Measurements from ENCODE around the genes ITGB7, AMHR2 and CALCOCO1.

DNA sequence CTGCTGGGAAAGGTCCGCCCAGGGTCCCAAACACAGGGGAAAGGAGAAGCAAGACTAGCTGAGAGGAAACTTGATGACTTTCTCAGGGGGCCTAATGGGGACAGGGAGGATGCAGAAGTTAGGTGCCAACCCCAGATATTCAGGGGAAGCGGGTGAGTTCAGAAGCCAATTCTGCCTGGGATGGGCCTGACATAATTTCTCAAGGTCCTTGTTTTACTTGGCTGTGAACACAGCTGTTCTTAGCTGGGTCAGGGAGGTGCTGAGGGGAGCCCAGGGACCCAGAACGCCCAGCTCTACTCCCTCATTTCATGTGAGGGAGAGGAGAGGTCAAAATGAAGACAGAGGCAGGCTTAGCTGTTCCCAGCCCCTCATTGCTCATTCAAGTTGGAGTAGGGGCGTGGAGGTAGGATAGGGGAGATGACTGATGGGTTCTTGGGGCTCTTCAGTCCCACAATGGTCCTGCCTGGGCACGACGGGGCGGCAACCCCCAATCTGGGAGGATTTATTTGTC is 10.5 kb downstream of the SPRYD3 start:
- PRO-cap = no peak

DNA sequence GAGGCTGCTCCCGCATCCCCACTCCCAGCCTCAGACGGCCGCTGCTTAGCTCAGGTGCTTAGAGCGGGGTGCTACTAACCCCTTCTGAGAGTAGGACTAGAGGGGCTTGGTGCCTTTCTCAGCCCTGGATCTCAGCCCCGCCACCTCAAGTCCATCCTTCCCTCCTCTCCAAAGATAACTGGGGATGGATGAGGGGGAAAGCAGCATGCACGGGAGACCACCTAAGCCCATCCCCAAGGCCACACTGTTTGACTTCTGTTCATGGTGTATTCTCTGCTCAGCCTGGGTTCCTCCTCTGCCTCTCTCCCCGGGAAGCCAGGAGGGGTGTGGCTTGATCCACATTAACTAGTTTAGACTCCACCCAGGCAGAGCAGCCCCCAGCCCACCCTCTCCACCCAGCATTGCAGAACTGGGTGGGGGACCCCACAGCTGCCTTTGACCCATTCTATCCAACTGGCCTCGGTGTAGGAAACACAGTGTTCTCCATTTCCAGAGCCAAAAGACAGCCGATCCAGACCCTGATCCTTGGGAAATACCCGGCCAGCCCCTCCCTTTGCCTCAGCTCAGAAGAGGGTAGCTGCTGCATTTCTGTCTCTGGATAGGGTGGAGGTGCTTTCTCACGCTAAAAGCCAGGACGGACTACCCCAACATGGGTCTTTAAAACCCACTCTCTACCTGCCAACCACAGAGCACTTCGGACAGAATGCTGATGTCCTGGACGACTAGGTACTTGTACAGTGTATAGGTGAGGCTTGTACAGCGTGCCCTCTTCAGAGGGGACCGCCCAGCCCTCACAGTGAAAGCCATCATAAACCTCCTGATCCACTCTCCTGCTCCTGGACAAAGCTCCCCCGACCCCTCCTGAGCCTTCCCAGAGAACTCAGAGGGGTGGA is 9.5 kb downstream of the SPRYD3 start:
- PRO-cap = bidirectional peak, plus-strand start at position 406 of the sequence, minus-strand start at position 317 of the sequence

GRCh38 chr12:53070907-53071556 is 8.2 kb downstream of the SPRYD3 start:
- PRO-cap = no peak

DNA sequence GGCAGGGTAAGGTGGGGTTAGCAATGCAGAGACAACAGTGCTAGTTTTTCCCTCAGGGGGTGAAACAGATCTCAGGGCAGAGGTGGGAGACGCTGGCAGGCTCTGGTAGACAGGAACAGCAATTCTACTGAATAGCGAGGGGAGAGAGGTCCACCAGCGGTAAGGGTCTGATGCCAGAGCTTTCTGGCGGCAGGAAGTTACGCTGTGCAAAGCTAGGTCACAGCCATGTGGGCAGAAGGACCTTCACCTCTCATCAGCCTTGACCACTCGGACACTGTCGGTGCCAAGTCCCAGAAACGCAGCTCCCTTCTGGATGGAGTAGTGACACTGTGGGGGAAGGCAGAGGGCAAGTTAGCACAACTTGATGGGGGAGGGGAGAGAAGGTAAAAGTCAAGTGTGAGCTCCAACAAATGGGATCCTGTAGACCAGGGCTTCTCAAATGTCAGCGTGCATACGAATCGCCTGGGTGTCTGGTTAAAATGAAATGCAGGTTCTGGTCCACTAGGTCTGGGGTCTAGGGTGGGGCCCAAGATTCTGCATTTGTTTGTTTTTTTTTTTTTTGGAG is 10.3 kb upstream of the ZNF740 start:
- PRO-cap = no peak

DNA sequence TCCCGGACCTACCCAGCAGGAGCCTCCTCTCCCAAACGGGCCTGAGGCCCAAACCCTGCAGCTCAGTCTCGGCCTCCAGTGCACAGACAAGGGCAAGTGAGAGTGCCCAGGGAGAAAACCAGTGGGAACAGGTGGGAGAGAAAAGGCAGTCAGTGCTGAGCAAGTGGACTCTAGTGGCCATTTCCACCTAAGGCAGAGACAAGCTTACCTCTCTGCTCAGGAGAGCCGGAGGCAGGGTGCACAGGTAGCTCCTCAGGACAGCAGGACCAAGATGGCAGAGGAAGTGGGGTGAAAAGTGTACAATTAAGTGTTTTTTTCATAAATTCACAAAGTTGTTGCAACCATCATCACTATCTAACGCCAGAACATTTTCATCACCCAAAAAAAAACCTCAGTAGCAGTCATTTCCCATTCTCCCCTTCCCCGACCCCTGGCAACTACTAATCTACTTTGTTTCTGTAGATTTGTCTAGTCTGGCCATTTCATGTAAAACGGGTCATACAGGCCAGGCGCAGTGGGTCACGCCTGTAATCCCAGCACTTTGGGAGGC is 6.9 kb upstream of the ZNF740 start:
- PRO-cap = no peak

- PRO-cap = no peak
Measured at GRCh38 chr12:53181177-53182155, 741 bp upstream of the CSAD start.

- PRO-cap = no peak
Measured at GRCh38 chr12:53197312-53198152, 9.5 kb downstream of the ITGB7 start.

GRCh38 chr12:53207020-53207610 is at the start of gene ITGB7:
ITGB7 (minus strand) TSS chr12:53207251.
- PRO-cap = unidirectional peak, minus-strand start at chr12:53207240

DNA sequence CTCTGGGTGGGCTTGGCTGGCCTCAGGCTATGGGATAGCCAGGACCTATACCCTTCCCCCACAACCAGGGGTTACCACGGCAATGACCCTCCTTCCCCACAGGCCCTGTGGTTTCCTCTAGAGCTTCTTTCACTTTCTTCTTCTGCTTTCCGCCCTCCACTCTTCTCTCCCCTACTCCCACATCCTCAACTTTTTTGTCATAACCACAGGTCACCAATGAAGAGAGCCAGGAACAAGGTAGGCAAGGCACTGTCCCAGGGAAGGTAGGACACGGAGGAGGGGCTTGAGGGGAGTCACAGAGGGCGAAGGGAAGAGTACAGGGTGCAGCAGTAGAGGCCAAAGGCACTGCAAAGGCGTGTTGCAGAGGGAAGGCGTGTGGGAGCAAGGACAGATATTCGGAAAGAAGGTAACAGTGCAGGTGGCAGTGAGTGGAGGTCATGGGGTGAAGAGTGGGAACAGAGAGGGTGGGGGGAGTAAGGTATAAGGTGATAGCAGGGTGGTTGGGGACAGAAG is 2.0 kb upstream of the ITGB7 start:
- PRO-cap = unidirectional peak, plus-strand start at position 229 of the sequence

DNA sequence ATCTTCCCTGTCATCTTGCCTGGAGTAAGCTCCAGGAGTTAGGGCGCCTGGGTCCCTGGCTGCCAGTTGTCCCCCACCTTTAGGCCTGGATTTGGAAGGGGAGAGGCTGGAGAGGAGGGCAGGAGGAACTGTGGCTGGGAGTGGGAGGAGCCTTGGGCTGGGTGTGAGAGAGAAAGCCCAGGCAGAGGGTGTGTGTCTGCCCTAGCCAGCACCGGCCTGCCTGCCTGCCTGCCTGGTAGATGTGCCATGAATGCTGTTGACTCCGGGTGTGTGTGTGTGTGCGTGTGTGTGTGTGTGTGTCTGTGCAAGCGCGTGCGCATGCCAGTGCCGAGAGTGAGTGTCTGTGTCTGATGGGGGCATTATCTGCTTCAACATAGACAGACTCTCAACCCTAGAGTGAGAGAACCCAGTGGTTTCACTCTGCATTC is 846 bp upstream of the RARG start:
- PRO-cap = no peak

- PRO-cap = no peak
Measured at GRCh38 chr12:53241629-53241760, 205 bp upstream of the ENSG00000283536 start.

DNA sequence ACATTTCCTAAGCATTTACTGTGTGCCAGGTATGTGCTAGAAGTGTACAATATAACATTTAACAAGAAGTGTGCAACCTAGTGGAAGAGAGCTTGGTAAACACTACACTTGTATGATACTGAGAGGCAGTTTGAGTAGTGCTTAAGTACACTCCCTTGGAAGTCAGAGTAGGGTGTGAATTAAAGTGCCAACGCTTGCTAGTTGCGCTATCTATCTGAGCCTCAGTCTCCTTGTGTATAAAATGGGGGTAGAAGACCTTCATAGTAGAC is 16.8 kb upstream of the SP7 start:
- PRO-cap = no peak

GRCh38 chr12:53365499-53365906 is 14.5 kb upstream of the SP1 start:
- PRO-cap = no peak

GRCh38 chr12:53411518-53412263 is 12.0 kb upstream of the AMHR2 start:
- PRO-cap = no peak

DNA sequence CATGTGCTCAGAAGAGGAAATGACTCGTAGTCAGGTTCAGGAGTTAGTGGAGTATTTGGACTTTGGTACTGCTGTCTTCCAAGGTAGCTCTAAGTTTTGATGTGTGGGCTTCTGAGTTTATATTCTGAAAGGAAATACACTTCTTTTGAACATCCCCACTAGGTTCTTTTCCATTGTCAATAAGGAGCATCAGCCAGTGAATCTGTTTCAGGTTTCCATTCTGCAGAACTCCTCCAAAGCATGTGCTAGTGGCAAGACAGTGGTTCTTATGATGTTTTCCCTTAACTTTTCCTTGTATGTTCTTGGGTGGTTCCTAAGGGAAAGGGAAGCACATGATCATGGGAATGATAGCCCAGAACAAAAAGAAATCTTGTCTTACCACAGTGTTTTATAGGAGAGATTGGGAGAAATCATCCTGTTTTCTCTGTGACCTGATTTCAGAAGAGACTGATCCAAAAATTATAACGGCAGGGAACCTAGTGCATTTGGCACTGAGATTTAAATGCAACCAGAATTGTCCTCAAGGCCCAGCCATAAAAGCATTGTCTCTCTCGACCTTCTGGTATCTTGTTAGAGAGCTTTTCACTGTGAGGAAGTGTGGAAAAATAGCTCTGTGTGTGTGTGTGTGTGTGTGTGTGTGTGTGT is 11.2 kb upstream of the AMHR2 start:
- PRO-cap = no peak

DNA sequence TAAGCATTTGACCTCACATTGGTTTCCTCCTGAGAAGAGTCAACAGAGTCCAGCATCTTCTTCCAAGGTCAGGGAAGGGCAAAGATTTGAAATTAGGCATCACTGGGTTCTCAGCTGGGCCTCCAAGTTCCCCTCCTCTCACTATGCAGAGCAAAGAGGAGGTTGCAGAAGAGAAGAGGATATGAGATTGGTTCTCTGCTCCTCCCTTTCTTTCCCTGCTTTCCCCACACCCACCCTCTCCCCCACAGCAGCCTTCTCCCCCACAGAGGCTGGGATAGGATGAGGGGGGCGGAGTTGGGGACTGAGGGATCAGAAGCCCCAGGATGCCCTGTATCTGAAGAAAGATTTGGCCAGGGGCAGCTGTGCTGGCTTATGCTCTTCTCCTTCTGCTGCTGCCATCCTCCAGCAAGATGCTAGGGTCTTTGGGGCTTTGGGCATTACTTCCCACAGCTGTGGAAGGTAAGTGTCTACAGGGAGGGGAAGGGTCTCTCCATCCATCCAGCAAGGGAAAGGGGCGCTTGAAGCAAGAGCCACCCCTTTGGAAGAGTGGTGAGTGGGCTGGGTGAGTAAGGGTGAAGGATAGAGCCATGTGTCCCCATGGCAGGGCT is at the start of gene AMHR2:
Gene AMHR2 (plus strand): TSS at position 331 of the 608 bp plus-strand sequence.
- PRO-cap = no peak

DNA sequence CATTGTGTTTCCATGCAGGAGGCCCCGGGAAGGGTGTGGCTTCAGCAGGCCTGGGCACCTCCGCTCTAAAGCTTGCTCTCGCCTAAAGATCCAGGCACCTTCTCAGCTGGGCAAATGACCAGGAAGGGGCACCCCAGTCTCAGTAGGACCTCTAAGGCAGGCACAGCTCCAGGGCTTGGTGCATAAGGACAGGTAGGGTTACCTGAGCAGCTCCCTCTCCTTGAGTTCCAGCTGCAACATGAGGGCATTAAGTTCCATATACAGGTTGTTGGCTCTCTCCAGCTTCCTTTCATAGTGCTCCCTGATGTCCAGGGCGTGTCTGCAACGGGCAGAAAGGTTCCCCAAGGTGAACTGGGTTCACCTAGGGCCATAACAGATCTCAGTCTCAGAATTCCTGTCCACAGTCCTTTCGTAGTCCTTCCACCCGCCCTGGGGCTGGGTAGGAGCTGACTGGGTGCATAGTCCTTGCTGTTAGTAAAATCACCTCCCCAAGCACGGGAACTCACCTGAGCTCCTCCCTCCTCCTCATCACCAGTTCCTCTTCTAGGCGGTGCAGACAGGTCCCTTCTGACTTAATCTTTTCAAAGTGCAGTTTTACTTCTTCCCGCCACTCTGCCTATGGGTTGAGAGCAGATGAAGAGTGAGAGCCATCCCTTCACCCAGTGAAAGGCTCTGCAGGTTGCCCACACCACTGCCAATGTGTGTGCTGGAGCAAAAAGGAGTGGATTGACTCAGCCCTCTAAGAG is 15.7 kb downstream of the MAP3K12 start:
- PRO-cap = no peak

DNA sequence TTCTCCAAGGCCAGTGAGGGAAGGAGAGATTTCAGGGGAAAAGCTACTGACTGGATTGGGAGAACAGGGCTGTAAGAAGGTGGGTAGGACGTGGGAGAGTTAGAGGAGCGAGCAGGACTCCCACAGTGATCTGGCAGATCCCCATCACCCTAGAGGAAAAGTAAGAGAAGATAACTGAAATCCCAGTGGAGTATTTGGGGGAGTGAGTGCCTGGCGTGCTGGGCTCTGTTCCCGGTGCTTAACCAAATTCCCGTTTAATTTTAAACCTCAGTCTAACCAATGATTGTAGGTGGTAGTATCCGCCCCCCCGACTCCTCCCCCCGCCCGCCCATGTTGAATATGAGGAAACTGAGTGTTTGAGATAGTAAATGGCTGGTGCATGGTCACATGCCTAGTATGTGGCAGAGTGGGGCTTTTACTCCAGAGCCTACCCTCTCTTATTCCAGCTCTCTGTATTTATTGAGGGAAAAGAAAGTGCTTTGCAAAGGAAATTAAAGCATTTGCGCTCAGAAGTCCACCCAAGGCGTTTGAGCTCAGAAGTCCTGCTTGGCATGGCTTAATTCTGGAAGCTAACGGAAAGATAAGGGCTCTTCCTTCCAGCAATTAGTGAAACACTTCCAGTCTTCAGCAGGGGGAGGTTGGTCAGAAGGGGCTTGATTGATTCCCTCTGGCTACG is 1.3 kb downstream of the TARBP2 start:
- PRO-cap = unidirectional peak, minus-strand start at position 249 of the sequence

DNA sequence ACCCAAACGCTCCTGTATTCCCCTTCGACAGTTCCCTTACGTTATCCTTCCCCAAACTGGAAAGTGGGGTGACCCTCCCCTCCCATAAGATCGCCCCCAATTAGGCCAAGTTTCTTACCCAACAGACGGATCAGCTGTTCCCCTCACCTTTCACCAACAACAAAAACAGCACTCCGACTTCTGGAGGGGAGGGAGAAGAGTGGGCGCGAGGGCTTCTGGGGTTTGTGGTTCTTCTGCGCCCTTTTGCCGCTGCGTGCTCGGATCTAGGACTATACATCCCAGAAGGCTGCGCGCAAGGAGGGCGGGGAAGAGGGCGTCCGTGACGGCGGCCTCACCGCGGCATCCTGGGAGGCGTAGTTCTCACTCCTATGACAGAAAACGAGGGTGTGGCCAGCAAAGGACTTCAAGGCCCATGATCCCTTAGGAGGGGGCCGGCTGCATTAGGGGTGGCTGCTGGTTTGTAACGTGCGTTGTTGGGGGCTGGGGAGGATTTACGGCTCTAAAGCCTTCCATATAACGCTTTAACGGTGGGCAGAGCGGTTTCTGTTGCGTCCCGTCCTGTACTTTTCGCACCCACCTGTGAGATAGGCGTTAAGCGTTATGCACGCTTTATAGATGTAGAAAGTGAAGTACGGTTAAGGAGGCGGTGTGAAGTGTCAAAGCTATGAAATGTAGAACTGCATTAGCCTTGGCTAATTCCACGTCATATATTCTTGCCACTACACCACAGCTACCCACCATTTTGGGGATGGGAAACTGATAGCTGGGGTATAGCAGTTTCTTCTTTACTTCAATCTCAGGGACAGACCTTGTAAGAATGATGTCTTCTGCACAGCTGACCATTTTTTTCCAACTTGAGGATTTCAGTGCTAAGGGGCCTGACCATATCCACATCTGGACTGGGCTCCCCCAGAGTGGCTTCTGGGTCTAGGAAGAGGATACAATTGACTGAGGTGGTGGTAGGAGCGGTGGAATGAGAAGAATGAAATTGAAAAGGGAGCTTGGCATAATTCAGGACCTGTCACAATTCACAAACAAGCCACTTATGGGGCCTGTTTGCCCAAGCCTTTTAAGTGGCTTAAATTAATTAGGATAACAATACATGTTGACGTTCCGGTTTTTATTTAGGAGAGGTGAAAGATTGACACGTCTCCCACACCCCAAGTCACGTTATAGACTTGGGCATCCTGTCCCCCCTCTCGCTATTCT is at the start of gene CALCOCO1:
Gene CALCOCO1 (minus strand): TSS at position 167 of the 1,209 bp plus-strand sequence.
- PRO-cap = bidirectional peak, plus-strand start at position 517 of the sequence, minus-strand start at position 161 of the sequence

DNA sequence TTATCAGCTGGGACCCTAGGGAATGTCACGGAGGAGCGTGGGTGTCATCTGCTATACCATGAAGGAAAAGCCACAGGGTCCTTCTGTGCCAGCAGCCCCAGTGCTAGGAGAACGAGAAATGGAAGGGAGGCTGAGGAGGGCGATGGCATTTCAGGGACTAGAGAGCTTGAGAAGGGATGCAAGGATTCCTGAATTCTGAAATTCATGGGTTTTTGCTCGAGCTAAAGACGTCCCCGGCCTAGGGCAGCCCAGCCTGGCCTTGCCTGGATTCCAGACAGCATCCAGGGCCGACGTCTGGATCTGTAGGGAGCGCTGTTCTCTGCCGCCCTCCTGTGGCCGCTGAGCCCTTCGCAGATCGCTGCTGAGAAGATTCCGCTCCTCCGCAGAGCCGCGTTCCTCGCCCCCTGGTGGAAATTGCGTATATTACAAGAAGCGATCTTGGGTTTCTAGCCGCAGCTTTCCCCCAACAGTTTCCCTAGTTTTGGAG is 19.2 kb upstream of the CALCOCO1 start:
- PRO-cap = no peak